Mesangial cell (primary cell): ENCODE measurements around the gene ACO1.

GRCh38 chr9:21803665-21803950 lies 1.2 kb downstream of the MTAP start:
- RAMPAGE, long total RNA, result no peak

DNA sequence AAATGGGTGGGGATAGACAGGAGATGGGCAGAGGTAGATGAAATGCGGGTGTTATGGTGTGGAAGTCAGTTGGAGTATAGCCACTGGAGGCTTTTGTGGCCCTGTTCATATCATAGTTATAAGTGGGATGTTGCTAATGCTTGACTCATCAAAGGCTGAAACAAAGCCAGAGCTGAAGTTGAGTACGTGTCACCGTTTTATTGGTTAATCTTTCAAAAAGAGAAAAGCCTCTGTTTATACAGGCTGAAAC lies 33.9 kb downstream of the MTAP start:
- RAMPAGE, long total RNA, result no peak

- RAMPAGE, long total RNA, result no peak
Observed at GRCh38 chr9:21843617-21843907, 41.1 kb downstream of the MTAP start.

DNA sequence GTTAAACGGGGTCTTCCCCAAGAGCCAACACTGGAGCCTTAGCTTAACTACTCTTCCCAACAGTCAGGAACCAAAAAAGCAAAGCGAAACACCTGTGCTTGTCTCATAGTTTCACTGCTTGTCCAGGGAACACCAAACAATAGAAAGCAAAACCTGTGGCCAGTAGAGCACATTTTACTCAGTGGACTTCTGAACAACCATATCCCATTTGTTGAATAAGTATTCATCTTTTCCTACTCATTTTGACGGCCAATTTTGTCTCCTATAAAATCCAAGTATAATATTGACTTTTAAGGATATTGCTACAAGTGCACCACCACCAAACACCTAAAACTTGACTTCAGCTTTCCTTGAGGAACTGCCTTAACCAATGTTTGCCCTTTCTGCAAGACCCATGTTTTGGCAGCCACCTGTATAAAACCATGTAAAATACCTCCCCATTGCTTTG lies 391.3 kb downstream of the ELAVL2 start:
- RAMPAGE, long total RNA, result no peak

- RAMPAGE, long total RNA, result no peak
Observed at GRCh38 chr9:24861604-24862154, 316.0 kb upstream of the IZUMO3 start.

DNA sequence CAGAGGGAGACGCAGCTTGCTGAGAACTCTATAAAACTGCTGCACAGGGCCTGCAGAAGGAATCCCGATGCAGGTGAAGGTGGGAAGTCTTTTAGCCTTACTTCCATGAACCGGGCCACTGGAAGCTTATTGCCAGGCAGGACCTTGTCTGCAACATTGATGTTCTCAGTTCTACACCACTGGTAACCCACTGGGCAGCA lies 489.8 kb downstream of the TUSC1 start:
- RAMPAGE, long total RNA, result no peak

DNA sequence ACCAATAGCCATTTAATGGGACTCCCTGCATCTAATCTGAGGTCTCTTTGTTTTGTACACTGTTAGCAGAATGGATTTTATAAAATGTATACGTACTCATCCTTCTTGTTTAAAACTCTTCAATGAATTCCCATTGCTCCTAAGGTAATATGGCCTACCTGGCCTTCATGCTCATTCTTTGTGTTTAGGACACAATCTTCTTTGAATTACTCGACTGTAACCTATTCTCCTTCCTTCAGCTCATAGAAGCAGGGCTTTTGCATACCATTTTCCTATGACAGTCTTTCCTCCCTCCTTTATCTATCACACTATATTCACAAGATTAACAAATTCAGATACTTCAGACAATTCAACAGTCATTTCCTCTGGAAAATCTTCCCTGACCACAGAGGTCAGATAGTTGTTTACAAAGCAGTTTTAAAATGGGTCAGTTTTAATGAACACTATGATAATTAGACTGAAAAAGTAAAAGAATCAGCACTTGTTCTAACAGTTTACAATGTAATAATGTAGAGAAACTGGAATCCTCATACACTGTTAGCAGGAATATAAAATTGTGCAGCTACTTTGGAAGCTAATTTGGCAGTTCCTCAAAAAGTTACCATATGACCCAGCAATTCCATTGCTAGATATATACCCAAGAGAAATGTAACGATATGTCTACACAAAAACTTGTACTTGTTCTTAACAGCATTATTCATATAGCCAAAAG lies 4.3 kb downstream of the CAAP1 start:
- RAMPAGE, long total RNA, result no peak

- RAMPAGE, long total RNA, result no peak
Observed at GRCh38 chr9:26975520-26976802, 19.7 kb downstream of the IFT74 start.

GRCh38 chr9:27303039-27303599 lies 6.2 kb upstream of the EQTN start:
- RAMPAGE, long total RNA, result no peak

DNA sequence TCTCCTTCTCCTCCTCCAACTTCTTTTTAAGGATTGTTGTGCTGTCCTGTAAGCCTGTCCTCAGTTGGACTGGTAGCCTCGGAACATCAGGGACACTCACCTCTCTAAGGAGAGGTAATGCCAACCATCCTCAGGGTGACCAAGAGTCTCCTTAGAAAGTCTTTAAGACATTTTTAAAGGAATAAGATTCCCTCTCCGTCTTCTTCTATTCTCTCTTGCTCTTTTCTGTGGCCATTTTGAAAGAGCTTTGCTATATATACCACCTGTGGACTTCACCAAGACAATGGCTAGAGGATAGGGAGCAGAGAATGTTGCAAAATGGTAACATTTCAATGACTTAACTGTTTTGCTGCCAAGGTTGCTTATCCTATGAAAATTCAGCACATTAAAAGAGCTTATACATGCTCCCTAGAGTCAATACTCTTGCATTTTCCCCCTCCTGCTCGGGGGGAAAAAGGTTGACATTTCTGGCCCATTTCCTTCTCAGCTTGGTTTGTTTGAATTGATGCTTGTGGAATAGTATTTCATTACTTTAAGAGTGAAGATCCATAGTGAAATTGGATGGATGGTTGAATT lies 1.0 kb downstream of the IFNK start:
- RAMPAGE, long total RNA, result no peak

GRCh38 chr9:27527734-27528618 lies 1.6 kb downstream of the MOB3B start:
- RAMPAGE, long total RNA, result no peak

- RAMPAGE, long total RNA, result no peak
Observed at GRCh38 chr9:27528619-27528915, 1.0 kb downstream of the MOB3B start.

GRCh38 chr9:27571343-27572140 lies 1.7 kb downstream of the C9orf72 start:
- RAMPAGE, long total RNA, result no peak

GRCh38 chr9:27577110-27577474 lies 3.8 kb upstream of the C9orf72 start:
- RAMPAGE, long total RNA, result no peak

GRCh38 chr9:28916316-28916707 lies 297.1 kb downstream of the LINGO2 start:
- RAMPAGE, long total RNA, result no peak

GRCh38 chr9:31334697-31335393 lies 1049.6 kb upstream of the ACO1 start:
- RAMPAGE, long total RNA, result no peak

DNA sequence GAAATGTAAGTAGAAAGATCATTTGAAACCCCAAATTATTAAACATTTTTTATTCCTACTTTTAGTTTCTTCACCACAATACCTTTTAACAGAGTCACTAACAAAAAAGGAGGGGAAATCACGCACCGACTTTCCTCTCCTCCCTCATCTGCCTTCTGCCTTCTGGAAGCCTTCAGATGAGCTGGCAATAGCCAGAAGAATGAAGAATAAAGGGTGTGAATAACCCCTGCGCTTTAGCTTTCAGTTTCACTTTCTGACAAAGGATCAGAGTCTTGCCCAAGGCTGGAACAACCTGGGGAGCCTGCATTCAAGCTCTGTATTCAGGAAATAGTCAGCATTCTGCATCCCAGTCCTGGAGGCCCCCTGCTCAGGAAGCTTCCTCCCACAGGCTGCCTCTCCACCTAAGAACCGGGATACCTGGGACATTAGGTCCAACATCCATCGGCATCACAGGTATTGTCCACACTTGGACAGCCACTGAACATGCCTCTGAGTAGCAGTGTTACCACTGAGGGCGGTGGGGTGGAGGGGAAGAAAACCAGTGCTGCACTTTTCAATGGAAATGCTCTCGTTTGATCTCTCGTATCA lies 39.9 kb upstream of the ACO1 start:
- RAMPAGE, long total RNA, result no peak

GRCh38 chr9:32383784-32384779 lies at the start of gene ACO1:
Gene ACO1 (plus strand): TSS chr9:32384643.
- RAMPAGE, long total RNA, result start-site peak on the plus strand at chr9:32384620-32384712, 687 reads

DNA sequence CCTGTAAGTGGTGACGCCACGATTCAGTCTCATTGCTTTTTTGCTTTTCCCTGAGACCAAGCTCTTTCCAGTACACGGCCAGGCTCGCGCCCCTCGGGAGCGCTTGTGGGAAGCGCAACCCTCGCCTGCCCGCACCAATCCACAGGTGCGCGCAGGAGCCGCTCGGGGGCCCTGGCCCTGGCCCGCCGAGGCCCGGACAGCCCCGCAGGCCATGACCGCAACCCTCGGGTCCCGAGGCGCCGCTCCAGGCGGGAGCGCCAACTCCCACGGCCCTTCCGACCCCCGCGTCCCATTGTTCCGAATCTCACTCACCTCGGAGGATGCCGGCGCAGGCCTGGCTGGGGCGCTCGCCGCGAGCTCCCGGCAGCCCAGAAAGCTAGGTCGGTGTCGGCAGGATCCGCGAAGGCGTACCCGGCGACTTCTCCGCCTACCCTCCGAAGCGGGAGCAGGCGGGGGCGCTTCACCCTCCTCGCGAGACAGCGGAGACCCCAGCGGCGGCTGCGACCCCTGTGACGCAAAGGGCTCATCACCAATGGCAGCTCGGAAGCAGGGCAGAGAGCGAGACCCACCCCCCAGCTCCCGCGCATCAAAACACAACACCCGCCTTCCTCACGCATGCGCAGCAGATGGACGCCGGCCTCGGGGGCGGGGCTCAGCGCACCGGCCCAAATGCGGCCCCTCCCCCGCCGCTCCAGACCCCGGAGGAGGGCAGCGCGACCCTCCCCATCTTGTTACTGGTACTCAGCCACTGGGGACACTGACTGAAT lies 1.5 kb upstream of the SMIM27 start:
- RAMPAGE, long total RNA, result start-site peak on the minus strand centred at position 411 of the sequence, 45 bp wide, 27 reads

DNA sequence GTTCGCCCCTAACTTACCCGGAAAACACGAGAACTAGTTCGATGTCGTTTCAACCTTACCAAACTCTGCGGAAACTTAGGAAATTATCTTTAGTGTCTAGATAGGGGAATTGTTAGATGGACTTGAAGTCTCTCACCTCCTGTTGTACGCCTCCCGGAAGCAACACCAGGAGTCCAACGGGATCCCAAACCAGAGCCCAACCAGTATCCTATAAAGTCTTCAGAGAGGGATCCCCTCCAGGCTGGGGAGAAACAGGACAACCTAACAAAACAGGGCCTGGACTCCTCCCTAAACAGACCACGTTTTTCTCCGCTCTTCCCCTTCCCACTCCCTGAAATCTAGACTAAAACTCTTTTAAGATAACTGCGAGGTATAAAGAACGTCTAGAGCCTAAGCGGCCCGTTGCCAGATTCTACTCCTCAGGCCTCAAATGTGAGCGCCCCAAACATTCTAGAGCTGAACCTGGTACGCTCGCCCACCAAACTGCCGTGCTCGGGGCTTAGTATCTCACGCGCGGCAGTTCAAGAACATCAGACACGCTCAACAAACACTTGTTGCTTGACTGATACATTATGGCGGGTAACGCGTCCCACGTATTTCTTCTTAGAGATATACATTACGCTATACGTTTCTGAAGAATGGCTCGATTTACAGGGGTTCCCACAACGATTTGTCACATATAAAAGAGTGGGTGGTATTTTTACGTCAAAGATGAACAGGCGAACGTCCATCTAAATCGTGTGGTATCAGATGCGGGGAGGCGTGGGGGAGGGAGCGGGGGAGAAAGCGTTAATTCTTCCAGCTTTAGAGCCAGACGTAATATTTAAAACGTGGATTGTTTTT lies 677 bp upstream of the SMIM27 start:
- RAMPAGE, long total RNA, result no peak